ENCODE results near the gene PPM1F.

- PRO-cap = no peak
- RRBS = no CpG with 5 or more reads among the region's 7 CpGs
Measured at GRCh38 chr22:21755872-21756461, 20.4 kb upstream of the YPEL1 start.

DNA sequence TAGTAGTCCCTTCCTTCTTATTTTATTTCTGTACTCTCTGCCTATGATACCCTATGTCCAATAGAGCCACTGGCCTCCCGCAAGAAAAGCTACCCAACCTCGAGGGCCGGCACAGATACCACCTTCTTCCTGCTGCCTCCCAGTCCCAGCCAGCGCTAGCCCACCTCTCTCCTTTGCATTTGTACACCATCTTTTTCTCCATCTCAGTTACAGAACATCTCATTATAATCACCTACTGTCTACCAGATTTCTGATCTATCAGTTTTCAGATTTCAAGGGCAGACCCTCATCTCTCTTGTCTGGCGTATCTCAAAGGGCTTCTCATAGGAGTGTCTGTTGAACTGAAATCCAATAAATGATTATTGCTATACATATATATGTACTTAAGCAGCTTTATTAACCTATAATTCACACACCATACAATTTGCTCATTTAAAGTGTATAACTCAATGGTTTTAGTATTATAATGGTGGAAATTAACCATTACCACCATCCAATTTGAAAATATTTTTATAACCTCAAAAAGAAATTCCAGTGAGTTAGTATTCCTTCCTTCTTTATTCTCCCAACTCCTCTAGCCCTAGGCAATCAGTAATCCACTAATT, 65.0 kb downstream of the MAPK1 start:
- PRO-cap = no peak
- RRBS = no CpG with 5 or more reads among the region's 5 CpGs

GRCh38 chr22:21807097-21807891, 60.2 kb downstream of the MAPK1 start:
- PRO-cap = no peak
- RRBS = no CpG with 5 or more reads among the region's 6 CpGs

DNA sequence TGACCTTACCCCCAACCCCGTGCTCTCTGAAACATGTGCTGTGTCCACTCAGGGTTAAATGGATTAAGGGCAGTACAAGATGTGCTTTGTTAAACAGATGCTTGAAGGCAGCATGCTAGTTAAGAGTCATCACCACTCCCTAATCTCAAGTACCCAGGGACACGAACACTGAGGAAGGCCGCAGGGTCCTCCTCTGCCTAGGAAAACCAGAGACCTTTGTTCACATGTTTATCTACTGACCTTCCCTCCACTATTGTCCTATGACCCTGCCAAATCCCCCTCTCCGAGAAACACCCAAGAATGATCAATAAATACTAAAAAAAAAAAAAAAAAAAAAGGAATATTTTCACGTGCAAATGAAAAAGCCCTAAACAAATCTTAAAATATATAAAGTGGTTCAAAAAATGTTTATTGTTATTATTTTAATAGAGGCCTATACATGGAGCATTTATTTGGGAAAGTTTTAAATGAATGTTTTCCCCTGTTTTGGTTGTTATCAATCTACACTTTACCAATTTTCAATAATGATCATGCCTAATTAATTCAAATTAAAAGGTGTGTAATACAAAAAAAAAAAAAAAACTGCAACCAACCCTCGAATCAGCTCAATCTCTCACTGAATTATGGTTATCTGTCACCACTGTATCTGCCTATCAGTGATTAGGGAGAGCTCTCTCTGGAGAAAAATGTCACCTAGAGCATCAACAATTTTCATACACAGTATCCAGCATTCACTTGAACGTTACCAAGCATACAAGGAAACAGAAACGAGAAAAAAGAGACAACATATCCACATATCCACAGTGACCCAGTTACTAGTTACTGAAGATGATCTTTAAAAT, 19.1 kb downstream of the MAPK1 start:
- PRO-cap = no peak
- RRBS = no CpG with 5 or more reads among the region's 8 CpGs

DNA sequence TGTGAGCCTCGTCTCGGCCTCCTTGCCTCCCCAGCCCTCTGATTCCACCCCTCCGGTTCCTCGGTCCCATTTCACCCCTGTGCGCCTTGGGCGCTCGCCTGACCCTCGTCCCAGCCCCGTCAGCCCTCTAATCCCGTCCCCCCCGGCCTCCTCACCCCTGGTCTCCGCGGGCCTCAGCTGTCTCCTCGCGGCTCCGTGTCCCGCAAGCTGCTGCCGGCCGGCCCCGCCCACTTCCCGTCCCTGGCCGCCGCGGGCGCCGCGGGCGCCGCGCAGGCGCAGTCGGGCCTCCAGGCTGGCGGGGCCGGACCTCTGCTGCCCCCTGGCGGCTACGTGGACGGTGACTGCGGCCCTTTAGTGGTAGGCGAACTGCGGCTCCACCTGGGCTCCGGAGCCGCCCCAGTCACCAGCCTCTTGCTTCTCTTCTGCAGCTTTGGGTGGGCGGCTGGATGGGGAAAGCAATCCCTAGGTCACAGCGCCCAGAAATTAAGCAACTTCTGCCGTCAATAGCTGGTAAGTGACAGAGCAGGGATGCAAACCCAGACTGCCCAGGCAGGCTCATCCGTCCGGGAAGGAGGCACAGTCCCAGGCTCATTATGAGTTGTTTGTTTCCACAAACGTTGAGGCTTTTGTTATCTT, at the start of gene PPM1F:
Gene PPM1F, minus strand, starts transcription at position 212 of the 636 bp plus-strand sequence.
- PRO-cap = unidirectional peak, minus-strand start at position 179 of the sequence
- RRBS = 2% methylated on average over 20 of the region's 48 CpGs

GRCh38 chr22:21961703-21962290, 9.1 kb upstream of the PPM1F start:
- PRO-cap = no peak
- RRBS = no CpG with 5 or more reads among the region's 9 CpGs

- PRO-cap = no peak
- RRBS = no CpG with 5 or more reads among the region's 11 CpGs
Measured at GRCh38 chr22:21964618-21965232, 12.1 kb upstream of the PPM1F start.

GRCh38 chr22:22025455-22026250, 43.1 kb upstream of the TOP3B start:
- PRO-cap = no peak
- RRBS = no CpG with 5 or more reads among the region's 4 CpGs

DNA sequence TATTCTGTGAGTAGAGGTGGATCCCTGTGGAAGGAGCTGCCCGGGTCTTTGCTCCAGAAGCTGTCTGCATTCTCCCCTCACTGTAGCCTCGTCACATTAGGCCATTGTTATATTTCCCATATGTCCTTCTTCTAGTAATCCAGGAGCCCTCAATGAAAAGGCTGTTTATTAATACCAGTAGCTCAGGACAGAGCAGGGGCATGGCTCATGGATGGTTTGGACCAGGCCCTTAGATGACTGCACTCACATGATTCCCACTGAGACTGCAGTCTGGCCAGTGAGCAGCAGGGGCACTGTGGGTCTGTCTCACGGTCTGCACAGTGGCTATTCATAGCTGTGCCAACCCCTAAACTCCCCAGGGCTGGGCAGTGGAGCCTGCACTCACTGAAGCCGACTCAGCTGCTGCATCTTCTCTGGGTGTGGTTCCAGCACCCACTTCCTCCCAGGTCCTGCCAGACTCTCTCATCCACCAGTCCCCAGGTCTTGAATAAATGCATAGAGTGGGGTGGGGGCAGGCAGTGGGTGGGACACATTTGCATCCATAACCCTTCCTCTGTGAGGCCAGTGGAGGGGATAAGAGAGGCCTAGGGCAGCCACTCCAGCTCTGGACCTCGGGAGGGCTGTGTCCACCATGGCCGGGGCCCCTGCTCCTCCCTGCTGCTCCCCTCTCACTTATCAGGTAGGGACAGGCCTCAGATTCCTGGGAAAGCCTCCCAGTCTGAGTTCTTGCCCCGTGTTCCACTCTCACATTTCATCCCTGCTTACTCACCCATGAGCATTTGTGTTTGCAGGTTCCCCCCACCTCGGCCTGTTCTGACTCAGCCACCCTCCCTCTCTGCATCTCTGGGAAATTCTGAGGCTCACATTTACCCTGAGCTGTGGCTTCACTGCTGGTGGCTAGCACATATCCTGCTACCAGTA, 128.5 kb upstream of the TOP3B start:
- PRO-cap = no peak
- RRBS = no CpG with 5 or more reads among the region's 8 CpGs

- PRO-cap = no peak
- RRBS = no CpG with 5 or more reads among the region's 4 CpGs
Measured at GRCh38 chr22:22207968-22208455, 36.6 kb upstream of the VPREB1 start.

GRCh38 chr22:22693226-22694088, 49.0 kb downstream of the GGTLC2 start:
- PRO-cap = unidirectional peak, minus-strand start at chr22:22693358
- RRBS = no CpG with 5 or more reads among the region's 4 CpGs

GRCh38 chr22:22714762-22715248, 70.4 kb downstream of the GGTLC2 start:
- PRO-cap = no peak
- RRBS = no CpG with 5 or more reads among the region's 6 CpGs

DNA sequence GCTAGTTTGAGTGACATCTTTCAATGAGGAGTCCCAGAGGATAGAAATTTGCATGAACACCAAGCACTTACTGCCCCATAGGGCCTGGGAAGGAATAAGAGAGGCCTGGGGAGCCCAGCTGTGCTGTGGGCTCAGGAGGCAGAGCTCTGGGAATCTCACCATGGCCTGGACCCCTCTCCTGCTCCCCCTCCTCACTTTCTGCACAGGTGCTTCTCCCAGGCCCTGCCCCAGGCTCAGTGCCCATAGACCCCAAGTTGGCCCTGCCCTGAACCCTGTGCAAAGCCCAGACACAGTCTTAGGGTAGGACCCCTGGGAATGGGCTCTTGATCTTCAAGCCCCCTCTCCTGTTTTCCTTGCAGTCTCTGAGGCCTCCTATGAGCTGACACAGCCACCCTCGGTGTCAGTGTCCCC, 76.0 kb upstream of the IGLL5 start:
- PRO-cap = no peak
- RRBS = no CpG with 5 or more reads among the region's 1 CpG

GRCh38 chr22:22889976-22890503, 2.4 kb downstream of the IGLL5 start:
- PRO-cap = no peak

DNA sequence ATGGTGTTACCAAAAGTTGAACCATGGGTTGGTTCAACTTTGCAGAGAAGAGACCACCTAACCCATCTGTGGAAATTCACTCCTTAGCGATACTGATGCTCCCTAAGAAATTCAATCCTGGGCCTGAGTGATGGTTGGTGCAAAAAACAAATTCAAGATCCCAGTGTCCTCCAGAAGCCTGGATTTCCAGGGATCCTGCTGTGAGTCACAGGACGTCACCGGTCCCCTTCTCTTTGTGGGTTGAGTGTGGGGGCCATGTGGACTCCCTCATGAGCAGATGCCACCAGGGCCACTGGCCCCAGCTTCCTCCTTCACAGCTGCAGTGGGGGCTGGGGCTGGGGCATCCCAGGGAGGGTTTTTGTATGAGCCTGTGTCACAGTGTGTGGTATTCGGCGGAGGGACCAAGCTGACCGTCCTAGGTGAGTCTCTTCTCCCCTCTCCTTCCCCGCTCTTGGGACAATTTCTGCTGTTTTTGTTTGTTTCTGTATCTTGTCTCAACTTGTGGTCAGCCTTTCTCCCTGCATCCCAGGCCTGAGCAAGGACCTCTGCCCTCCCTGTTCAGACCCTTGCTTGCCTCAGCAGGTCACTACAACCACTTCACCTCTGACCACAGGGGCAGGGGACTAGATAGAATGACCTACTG, 11.7 kb downstream of the IGLL5 start:
- PRO-cap = no peak
- RRBS = no CpG with 5 or more reads among the region's 7 CpGs

DNA sequence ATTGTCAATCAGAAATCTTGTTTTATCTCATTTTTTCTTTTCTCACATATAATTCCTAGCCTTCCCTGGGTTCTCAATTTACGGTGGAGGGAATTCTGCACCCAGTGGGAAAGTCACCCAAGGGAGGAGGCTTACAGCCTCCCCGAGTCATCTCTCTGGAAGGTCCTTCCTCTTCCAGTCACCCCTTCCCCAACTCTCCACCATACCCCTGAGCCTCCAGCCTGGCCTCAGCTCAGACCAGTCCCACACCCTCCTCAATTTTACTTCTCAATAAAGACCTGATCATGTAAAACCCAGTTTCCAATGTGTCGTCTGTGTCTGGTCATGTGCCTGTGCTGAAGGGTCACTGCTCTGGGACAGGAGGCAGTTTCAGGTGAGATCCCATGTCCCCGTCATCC, 19.2 kb downstream of the IGLL5 start:
- PRO-cap = no peak
- RRBS = no CpG with 5 or more reads among the region's 4 CpGs

- PRO-cap = no peak
- RRBS = no CpG with 5 or more reads among the region's 1 CpG
Measured at GRCh38 chr22:22968372-22968758, 80.7 kb downstream of the IGLL5 start.

DNA sequence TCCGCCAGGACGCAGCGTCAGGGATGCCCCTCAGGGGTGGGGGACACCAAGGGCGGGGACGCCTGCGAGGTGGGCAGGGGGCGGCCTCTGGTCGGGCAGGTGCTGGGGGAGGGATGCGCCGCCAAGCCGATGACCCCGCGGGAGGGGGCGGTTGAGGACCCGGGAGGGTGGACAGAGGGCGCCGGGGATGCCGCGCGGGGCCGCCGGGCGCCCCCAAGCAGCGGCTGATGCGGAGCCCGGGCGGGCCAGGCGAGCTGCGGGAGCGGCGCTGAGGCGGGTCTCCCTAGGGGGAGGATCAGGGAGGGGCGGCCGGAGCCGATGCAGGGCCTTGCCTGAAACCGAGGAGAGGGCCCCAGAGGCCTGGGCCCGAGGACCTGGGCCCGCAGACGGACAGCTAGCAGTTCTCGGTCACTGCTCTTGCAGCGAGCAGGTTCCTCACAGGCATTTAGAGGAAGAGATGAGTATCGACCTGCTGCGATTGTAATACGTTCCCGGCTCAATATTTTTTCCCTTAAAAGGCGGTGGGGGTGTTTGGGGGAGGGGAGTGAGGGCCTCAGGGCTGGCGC, 451 bp downstream of the GNAZ start:
- PRO-cap = no peak
- RRBS = 7% methylated on average over 8 of the region's 47 CpGs

DNA sequence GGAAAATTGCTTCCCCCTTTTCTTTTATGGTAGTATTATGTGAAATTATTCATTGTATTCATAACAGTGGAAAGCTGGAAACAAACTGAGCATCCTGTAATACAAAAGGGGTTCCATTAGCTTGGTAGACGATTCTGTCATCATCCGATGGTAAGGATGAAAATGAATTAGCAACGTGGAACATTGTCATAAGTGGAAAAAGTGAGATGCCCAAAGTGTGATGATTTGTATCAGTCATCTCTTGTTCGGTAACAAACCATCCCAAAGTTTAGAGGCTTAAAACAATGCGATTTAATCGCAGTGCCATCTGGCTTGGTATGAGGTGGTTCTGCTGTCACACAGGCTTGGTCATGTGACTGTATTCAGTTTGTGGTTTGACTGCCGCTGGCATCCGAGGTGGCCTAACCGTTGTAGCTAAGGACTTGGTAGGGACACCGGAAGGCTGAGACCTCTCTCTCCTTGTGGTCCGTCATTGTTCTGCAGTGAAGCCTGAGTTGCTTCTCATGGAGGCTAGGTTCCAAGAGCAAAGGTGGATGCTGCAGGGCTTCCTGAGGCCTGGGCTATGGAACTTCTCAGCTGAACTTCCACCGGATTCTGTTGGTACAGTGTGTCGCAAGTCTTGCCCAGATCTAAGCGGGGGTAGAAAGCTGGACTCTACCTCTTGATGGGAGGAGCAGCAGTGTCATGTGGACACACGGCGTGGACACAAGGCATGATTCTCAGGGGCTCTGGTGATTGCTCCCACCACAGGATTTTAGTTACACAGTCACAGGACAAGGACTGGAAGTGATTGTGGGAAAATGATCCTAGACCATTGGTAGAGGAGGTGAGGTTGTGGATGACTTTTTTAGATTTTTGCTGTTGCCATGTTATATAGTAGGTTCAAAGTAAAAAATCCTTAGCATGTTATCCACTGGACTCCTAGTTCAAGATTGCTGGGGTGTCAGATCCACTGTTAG, 36.3 kb downstream of the BCR start:
- PRO-cap = no peak
- RRBS = no CpG with 5 or more reads among the region's 16 CpGs

DNA sequence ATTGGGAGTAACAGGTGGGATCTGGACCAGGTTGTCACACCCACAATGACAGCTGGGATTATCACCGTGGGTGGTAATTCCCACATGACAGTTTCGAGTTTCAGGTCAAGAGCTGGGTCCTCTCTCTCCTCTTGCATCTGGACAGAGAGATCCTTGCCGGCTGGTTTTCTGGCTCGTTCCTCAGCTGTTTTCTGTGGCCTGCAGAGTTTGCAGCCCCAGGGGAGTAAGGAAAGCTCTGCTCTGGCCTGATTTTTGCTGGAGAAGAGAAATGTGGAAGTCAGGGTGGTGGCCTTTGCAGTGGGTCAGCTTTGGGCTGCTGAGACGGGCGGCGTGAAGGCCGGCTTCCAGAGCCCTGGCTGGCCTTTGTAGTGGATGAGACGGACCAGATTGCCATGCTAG, 57.1 kb downstream of the BCR start:
- PRO-cap = no peak
- RRBS = no CpG with 5 or more reads among the region's 9 CpGs

All from kidney (tissue), 2 donors.